AG08470 (cell line): ENCODE data around the genes OR2W3, OR2L13, OR2M2, OR14C36, OR2T29 and LYPD8.

- RRBS, result no CpG with 5 or more reads among the region's 8 CpGs
Observed at GRCh38 chr1:246798315-246798930, 74.2 kb downstream of the SCCPDH start.

GRCh38 chr1:246907426-246908056 is 24.2 kb downstream of the AHCTF1 start:
- RRBS, result no CpG with 5 or more reads among the region's 1 CpG

GRCh38 chr1:246931084-246931741 is 535 bp downstream of the AHCTF1 start:
- RRBS, result 1% methylated on average over 29 of the region's 95 CpGs

DNA sequence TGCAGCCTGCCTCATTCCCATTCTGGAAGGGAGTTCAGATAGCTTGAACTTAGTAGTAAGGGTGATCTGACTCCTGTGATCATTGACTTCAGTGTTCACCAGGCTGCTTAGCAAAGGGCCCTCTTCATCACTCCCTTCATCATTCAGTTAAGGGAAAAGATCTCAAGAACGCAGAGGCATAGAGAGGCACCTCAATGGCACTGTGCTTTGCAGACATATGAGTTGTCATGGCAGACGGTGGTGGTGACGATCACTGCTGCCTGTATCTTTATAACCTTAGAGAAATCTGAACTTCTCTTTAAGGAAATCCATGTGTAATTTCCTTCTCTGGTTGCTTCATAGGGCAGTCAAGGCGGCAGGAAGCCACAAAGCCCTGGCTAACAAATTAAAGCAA is 30.0 kb upstream of the AHCTF1 start:
- RRBS, result no CpG with 5 or more reads among the region's 4 CpGs

GRCh38 chr1:247322339-247323224 is 9.1 kb downstream of the ZNF496 start:
- RRBS, result no CpG with 5 or more reads among the region's 14 CpGs

GRCh38 chr1:247337683-247338274 is 6.1 kb upstream of the ZNF496 start:
- RRBS, result no CpG with 5 or more reads among the region's 14 CpGs

GRCh38 chr1:247895473-247895824 is at the start of gene OR2W3:
Gene OR2W3 (plus strand): TSS chr1:247895587.
- RRBS, result no CpG with 5 or more reads among the region's 6 CpGs

DNA sequence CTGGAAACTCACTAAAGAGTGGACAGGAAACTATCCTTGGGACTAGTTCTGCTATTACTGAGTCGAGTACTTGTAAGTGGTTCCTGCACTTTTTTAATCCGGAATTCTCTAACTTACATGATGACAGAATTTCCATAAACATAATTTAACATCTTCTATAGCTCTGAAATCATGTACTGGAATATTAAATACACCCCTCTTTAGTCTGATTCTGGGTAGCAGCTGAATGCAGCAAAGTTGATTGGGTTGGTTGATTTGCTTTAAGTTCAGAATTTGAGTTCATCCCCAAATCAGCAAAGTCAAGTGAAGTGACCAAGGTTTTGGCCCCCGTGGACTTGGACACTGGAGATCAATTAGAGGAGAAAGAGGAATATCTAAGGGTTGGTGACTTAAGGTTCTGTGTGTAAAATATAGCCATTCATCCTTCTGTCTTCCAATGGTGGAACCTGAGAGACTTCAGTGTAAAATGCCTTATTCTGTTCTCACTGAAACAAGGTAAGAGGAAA is at the start of gene OR2L13:
TSS of gene OR2L13 (plus strand) at position 425 of the 506 bp plus-strand sequence.
- RRBS, result no CpG with 5 or more reads among the region's 3 CpGs

GRCh38 chr1:248174549-248175105 is at the start of gene OR2M2:
Gene OR2M2 (plus strand): TSS chr1:248174821.
- RRBS, result no CpG with 5 or more reads among the region's 3 CpGs

GRCh38 chr1:248348563-248348896 is at the start of gene OR14C36:
Gene OR14C36 (plus strand): TSS chr1:248348775.
- RRBS, result no CpG with 5 or more reads among the region's 4 CpGs

DNA sequence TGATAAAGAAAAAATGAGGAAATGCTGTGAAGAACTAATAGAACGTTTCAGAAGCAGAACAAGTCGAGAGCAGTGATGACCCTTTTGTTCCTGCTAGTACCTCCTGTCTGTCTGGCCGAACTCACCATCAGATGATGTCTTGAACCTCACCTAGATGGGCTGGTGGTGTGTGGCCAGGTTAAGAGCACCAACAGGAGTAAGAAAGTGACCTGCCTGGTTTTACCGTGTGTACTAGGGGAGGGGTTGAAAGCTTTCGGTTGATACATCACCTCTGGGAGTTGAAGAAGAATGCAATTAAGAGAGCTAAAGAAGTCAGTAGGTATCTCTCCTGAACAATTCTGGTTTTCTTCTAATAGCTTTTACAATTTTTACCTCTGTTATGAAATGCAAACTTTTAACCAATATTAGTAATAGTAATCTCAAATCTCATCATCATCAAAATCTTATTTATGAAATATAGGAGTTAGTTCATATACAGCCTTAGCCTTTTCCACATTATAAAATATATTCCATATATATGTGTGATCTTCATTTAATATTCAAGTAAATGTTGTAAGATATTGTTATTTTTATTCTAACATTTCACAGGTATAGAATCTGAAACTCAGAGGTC is at the start of gene OR2T29:
TSS of gene OR2T29 (minus strand) at position 172 of the 613 bp plus-strand sequence.
- RRBS, result no CpG with 5 or more reads among the region's 5 CpGs

- RRBS, result no CpG with 5 or more reads among the region's 4 CpGs
Observed at GRCh38 chr1:248755644-248755987, at the start of gene LYPD8. Gene LYPD8 (minus strand): TSS chr1:248755759.

DNA sequence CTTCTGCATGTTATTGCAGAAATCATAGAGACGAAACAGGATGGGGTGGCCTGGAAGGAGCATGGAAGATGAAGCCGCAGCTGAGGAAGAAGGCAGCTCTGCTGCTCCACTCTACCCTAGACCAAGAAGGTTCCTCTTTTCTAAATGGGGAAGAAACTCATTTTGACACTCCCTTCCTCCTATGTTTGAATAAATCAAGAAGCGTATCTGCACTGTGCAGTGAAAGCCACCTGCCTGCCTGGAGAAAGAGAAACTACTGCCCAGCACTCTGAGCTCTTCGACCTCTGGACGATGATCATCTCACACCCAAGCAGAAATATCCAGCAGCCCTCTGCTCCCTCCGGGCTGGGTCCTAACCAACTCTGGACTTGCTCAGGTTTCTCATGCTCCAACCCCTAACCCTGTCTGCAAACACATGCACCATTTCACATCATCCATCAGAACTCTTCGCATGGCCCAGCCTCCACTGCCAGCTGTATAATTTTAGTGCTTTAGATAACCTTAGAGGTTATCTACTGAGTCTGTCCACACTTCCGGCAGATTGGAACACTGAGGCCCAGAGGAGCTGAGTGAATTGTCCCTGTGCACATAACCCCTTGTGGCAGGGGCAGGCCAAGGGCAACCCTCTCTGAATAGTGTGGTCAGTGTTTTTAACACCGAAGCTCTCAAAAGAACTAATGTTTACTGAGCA is 20.5 kb downstream of the SH3BP5L start:
- RRBS, result no CpG with 5 or more reads among the region's 9 CpGs

GRCh38 chr1:248873429-248874589 is 14.9 kb upstream of the ZNF692 start:
- RRBS, result 1% methylated on average over 13 of the region's 63 CpGs

DNA sequence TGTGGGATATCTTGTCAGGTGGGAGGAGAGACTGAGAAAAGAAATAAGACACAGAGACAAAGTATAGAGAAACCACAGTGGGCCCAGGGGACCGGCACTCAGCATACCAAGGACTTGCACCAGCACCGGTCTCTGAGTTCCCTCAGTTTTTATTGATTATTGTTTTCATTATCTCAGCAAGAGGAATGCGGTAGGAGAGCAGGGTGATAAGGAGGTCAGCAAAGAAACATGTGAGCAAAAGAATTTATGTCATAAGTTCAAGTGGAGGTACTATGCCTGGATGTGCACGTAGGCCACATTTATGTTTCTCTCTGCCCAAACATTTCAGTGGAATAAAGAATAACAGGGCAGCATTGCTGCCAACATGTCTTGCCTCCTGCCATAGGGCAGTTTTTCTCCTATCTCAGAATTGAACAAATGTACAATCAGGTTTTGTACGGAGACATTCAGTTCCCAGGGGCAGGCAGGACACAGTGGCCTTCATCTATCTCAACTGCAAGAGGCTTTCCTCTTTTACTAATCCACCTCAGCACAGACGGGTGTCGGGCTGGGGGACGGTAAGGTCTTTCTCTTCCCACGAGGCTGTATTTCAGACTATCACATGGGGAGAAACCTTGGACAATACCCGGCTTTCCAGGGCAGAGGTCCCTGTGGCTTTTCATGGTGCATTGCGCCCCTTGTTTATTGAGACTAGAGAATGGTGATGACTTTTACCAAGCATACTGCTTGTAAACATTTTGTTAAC is 1.1 kb downstream of the PGBD2 start:
- RRBS, result no CpG with 5 or more reads among the region's 11 CpGs